NALM6 (cell line): ENCODE measurements around a stretch of chr5.

DNA sequence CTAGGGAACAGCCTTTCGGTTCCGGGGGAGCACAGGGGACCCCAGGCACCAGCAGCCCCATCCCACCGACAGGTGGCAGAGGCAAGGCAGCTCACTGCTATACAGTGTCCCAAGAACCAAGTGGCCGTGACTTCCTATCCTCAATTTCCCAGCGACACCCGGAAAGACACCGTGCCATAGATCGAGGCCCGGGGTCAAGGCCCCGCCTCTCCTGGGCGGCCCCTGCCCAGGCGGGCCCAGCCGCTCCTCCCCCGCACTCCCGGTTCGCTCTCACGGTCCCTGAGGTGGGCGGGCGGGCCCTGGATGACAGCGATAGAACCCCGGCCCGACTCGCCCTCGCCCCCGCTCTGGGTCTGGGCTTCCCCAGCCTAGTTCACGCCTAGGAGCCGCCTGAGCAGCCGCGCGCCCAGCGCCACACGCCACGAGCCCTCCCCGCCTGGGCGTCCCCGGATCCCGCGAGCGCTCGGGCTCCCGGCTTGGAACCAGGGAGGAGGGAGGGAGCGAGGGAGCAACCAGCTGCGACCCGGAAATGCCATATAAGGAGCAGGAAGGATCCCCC is 671 bp upstream of the EGR1 start:
- PRO-cap, result bidirectional peak, plus-strand start at position 263 of the sequence, minus-strand start at position 204 of the sequence; bidirectional peak, plus-strand start outside the sequence, minus-strand start at position 457 of the sequence

- PRO-cap, result no peak
Observed at GRCh38 chr5:138503443-138504412, 38.4 kb downstream of the EGR1 start.

DNA sequence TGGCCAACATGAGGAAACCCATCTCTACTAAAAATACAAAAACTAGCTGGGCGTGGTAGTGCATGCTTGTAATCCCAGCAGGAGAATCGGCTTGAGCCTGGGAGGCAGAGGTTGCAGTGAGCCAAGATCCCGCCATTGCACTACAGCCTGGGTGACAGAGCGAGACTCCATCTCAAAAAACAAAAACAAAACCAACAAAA is 14.2 kb downstream of the ETF1 start:
- PRO-cap, result no peak

- PRO-cap, result no peak
Observed at GRCh38 chr5:138552703-138553650, 9.9 kb upstream of the ETF1 start.

GRCh38 chr5:138724330-138724959 is 28.8 kb upstream of the CTNNA1 start:
- PRO-cap, result no peak

DNA sequence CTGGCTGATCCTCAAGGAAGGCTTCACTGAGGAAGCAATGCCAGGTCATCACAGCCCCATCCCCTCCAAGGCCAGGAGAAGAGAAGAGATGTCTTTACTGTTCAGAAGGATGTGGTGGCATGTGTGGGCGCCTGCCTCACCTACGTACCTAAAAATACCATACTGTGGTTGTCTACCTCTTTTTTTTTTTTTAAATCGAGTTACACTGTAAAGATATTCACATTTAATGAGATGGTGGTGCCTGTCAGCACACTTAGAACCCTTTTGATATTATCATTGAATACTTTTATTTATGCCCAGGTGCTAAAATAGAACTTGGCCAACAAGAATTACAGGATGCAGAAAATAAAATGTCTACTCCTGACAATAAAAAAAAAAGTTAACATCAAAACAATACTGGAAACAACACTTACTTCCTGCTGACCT is 26.3 kb upstream of the CTNNA1 start:
- PRO-cap, result no peak

- PRO-cap, result no peak
Observed at GRCh38 chr5:139011160-139011783, 136.1 kb upstream of the LRRTM2 start.

DNA sequence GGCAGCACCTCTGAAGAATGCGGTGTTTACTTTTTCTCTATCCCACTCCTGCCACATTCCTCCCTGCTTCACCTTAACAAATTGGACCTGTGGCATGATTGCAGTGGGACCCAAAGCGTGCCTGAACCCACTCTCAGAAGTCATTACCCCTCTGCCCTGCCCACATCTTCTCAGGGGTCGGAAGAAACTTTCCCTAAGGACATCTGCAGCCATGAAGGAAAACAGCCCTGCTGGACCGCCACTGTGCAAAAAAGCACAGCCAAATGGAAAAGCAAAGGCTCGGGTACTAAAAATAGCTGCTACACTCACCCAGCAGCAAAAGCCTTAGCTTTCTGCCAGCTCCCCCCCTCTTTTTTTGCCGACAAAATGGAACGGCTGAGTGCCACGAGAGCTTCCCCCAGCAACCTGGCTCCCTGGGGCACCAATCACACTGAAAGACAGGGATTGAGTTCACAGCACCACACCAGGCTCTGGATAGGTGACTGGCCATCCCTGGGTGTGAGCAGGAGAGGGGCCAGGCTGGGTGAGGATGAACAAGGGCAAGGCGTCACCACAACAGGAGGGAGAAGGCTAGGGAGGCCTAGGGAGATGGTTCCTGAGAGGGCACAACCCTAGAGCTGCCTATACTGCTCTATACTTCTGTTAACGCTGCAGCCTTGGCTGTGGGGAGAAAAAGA is 66.8 kb downstream of the SIL1 start:
- PRO-cap, result no peak

- PRO-cap, result no peak
Observed at GRCh38 chr5:139131935-139132559, 66.1 kb downstream of the SIL1 start.

GRCh38 chr5:139273318-139274405 is 19.9 kb upstream of the MATR3 start:
- PRO-cap, result bidirectional peak, plus-strand start at chr5:139274104, minus-strand start at chr5:139273919

DNA sequence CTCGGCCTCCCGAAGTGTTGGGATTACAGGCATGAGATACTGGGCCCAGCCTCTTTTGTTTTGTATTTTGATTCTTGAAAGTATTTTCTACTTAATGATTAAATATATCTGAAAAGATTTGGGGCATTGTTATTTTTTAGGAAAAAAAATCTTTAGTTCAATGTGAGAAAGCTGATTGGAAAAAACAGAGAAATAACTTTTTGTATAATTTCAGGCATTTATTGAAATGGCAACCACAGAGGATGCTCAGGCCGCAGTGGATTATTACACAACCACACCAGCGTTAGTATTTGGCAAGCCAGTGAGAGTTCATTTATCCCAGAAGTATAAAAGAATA is 23.0 kb upstream of the PAIP2 start:
- PRO-cap, result no peak

DNA sequence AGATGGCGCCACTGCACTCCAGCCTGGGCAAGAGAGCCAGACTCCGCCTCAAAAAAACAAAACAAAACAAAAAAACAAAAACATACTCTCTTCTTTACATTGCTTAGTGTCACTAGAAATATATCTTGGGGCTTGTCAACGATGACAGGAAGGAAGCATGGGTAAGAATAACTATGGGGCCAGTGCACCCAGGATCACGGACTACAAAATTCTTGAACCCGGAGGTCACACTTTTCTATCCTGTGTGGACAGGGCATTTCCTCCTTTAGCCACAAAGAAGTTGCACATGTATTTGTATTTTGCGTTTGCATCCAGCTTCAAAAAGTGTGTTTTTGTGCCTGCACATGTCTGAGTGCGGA is 716 bp upstream of the PAIP2 start:
- PRO-cap, result no peak

GRCh38 chr5:139387357-139387919 is 2.3 kb downstream of the MZB1 start:
- PRO-cap, result no peak

GRCh38 chr5:139415348-139415928 is 11.5 kb upstream of the SPATA24 start:
- PRO-cap, result no peak

DNA sequence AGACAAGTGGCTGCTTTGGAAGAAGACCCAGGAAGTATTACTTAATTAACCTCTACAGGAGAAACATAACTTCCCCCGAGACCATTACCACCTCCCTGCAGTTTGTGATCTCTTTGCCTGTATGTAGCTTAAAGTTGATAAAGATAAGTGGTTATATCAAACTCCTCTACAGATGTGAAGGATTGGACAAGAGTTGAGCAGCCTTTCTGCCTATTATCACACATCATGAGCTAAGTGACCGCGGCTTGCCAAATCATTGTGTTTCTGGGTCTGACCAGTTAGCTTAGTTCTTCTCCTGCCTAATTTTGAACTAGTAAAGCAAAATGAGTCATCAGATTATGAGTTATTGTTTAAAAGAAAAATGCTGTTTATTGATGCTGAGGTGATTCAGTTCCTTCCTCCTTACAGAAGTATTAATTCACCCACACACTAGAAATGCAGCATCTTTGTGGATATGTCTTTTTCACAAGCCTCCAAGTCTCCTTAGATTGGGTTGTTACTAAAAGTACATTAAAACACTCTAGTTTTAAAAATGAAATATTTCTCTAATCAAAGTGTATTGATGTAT is 13.5 kb upstream of the STING1 start:
- PRO-cap, result no peak

- PRO-cap, result unidirectional peak, plus-strand start at chr5:139511871
Observed at GRCh38 chr5:139511753-139511973, 29.1 kb upstream of the STING1 start.

DNA sequence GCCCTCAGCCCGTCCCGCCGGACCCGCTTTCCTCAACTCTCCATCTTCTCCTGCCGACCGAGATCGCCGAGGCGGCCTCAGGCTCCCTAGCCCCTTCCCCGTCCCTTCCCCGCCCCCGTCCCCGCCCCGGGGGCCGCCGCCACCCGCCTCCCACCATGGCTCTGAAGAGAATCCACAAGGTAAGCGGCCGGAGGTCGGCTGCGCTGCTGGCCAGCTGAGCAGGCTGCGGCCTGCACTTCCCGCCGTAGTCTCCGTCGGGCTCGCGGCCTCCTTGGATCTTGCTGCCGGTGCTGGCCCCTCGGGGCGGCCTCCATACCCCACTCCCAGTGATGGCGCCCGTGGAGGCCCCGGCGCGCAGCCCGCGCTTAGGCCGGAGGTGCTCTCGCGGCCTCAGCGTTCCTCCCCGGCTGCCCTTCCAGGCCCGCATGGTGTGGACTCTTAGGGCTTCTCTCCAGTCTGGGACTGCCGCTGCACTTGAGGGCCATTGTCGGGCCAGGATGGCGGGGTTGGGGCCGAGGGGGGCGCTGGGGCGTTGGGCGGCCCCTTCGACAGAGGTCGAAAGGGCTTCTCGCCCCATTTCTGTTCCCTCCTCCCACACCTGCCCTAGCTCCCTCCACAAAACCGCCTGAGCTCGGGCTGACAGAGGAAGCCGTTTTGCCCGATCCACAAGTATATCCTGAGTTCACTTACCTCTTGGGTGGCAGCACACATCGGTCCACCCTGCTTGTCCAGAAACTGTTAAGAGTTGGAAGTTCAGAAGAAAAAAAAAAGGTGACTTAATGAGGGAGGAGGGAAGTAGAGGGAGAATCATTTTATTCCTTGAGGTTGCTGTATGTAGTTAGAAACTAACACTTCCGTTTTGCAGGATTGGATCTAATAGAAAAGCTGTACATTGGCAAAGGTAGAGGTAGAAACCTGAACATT is 760 bp downstream of the UBE2D2 start:
- PRO-cap, result bidirectional peak, plus-strand start at position 320 of the sequence, minus-strand start at position 314 of the sequence

DNA sequence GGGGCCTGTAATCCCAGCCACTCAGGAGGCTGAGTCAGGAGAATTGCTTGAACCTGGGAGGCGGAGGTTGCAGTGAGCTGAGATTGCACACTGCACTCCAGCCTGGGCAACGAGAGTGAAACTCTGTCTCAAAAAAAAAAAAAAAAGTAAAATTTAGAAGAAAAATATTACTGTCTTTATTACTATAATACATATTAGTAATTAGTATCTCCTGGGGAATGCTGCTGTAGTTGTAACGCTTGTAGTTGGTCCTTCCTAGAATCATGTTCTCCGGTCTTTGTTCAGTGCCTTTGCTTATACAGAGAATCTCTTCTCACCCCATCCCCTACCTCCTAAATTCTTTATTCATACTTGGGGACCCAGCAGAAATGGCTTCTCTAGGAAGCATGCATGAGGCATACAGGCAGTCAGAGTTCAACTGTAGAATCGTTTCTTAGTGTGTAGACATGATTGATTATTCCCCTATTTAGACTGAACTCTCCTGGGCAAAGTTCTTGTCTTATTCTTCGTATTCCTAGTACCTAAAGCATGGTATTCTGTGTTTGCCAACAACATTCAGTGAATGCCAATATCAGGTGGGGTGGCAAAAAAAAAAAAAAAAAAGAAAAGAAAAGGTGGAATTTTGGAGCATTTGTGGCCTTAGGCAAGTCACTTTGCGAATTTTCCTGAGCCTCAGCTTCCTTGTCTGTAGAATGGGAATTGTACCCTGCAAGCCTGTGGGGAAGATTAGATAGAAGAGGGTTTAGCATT is 13.2 kb downstream of the UBE2D2 start:
- PRO-cap, result no peak

- PRO-cap, result no peak
Observed at GRCh38 chr5:139646942-139648036, 860 bp upstream of the CXXC5 start.

GRCh38 chr5:139658341-139658874 is 10.3 kb downstream of the CXXC5 start:
- PRO-cap, result no peak